Metastatic Lung Carcinoma in the Adrenal Gland (tissue), 1 donor: ENCODE data around the genes CAPSL, NADK2 and CPLANE1.

DNA sequence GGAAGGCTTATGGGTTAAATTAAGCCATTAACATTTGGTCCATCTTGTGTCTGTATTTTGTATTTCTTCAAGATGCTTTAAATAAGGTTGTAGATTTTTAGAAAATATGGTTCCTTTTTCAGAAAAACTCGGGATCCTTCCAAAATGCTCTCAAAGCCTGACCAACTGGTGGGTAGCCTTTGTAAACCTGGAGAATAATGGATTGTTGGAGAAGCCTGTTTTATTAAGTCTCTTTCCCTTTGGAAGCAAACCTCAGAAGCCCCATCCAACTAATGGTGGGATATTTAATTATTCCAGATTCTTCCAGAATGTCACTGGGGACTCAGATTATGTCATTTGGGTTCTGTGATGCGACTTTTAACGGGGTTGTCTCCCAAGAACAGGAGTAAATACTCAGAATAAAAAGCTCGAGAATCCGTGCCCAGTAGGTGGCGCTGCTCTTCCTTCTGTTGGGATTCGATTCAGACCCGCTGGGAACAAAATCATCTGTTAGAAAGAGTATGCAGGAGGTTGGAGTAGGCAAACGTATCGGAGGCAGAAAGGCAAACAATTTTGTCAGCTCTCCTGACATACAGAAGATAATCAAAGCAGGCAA, 170.1 kb upstream of the RAI14 start:
- PRO-cap, result no peak

- PRO-cap, result no peak
Measured at GRCh38 chr5:34586059-34586509, 70.0 kb upstream of the RAI14 start.

GRCh38 chr5:34930420-34930781, 1.0 kb downstream of the DNAJC21 start:
- PRO-cap, result bidirectional peak, plus-strand start at chr5:34930494, minus-strand start at chr5:34930302

- PRO-cap, result no peak
Measured at GRCh38 chr5:34944620-34945169, 15.3 kb downstream of the DNAJC21 start.

GRCh38 chr5:35188243-35188655, 42.0 kb downstream of the PRLR start:
- PRO-cap, result no peak

- PRO-cap, result no peak
Measured at GRCh38 chr5:35672933-35673554, 55.4 kb downstream of the SPEF2 start.

DNA sequence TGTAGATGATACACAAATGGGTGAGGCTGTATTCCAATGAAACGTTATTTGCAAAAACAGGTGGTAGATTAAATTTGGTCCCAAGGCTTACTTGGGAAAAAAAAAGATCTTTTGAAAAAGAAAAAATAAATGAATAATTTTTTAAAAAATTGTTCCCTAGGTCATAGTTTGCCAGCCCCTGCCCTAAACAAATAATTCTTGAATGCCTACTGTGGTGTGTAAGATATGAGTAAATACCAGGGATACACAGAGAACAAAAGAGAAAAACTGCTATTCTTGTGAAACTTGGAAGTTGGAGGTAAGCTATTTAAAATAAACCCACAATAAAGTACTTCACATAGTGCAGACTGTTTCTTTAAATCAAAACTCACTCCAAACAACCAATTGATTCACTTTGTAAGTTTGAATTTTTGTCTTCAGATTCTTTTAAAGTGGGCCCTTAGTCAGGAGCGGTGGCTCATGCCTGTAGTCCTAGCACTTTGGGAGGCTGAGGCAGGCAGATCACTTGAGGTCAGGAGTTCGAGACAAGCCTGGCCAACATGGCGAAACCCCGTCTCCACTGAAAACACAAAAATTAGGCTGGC, 727 bp upstream of the IL7R start:
- PRO-cap, result no peak

DNA sequence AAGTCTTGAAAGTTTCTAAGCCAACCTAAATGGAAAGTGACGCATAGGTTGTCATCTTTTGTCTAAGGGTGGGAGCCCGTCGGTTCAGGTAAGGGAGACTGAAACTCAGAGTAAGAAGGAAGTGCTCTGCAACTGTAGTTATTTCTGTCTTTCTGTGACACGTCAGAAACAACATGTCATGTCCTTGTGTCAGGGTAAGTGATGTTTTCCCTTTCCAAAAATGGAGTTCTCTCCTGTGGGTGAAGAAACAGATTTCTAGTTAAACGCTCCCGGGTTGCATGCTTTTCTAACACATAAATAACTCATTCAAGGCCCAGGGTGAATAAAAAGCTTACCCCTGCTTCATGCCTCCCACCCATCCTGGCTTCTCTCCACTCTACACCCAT, 33.6 kb downstream of the CAPSL start:
- PRO-cap, result no peak

- PRO-cap, result no peak
Measured at GRCh38 chr5:35938412-35939108, at the start of gene CAPSL. Gene CAPSL, minus strand, starts transcription at chr5:35938622.

DNA sequence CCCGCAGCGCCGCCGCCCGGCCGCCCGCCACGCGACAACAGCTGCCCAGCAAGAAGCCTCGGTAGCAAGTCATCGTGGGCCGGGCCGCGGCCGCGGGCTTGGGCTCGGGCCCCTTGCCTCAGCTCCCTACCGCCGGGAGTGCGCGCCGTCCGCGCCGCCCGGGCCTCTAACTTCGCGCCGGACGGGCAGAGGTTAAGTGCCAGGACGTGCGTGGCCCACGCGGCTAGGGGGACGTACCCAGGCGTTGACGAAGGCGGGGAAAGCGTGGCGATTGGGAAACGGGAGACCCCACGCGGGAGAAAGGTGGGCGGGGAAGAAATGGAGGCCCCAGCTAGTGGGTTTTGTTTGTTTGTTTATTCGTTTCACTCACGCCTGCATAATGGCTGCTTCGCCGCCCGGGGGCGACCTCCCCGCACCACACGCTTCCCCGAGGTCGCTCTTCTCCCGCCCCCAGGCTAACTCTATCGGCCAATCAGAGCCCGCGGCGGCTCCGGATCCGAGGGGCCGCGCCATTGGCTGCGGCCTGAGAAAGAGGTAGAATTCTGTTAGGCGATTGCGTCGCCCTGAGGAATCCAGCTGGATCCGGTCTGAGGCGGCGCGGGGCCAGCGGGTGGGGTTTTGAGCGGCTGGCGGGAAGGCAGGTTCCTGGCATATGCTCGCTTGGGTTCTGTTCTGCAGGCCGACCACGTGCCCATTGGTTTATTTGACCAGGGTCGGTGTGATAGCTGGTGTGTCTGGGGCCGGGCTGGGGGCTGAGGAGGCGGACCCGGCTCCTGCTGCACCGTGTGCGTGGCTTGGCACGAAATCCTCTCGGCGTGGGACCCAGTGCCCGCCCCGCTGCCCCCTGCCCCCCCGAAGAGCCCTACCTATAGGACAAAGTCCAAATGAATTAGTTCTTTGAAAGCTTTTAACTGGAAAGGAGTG, at the start of gene NADK2:
Gene NADK2, minus strand, starts transcription at position 200 of the 924 bp plus-strand sequence.
- PRO-cap, result bidirectional peak, plus-strand start at position 260 of the sequence, minus-strand start at position 160 of the sequence; bidirectional peak, plus-strand start at position 501 of the sequence, minus-strand start at position 463 of the sequence; bidirectional peak, plus-strand start at position 609 of the sequence, minus-strand start at position 525 of the sequence

DNA sequence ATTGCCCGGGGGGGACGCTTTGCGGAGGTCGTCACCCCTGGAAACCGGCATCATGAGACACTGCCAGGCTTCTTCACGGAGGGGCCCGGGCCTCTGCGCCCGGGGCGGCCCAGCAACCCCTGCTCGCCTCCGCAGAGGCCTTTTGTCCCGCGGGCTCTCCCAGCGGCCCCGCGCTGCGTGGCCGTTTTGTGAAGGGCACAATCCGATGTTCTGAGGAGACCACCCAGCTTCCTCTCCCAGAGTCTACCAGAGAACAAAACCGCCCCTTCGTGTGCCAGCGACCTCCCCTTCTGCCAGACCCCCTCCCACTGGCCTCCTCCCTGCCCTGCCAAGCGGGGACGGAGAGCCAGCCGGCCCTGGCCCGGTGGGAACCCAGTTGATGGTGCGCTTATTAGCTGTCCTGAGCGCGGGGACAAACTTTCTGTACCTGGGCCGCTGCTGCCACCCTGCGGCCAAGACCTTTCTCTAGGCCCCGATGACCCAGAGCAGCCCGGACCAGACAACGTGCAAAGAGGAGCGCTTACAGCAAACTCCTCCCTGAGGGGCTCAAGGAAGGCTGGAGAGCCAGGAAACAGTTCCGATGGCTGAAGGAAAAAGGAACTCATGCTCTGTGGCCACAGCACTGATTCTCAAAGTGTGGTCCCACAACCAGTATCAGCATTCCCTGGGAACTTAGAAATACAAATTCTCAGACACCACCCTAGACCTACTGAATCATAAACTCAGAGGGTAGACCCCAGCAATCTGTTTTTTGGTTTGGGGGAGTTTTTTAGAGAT, 86.7 kb downstream of the SLC1A3 start:
- PRO-cap, result no peak

GRCh38 chr5:36875752-36876143, 821 bp upstream of the NIPBL start:
- PRO-cap, result bidirectional peak, plus-strand start at chr5:36876027, minus-strand start at chr5:36875951

DNA sequence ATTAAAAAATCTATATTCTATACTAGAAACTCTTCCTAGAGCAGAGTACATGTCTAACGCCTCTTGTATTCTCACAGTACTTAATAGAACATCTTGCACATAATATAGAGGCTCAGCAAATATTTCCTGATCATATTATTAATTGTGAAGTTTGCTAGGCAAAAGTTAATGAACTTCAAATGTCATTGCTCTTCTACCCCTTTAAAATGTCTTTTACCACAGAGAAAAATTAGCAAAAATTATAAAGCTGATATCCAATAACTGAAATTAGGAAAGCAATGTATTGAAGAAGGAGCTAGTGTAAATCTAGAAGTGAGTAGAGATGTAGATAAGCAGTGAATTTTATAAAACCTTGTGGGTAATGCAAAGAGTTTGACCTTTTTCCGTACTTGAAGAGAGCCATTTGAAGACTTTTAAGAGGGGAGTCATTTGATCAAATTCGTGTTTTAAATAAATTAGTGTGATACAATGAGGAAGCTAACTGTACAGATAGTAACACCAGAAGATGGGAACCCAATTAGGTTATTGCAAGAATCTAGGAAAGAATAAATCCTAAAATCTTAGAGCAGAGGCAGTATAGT, 35.1 kb downstream of the NIPBL start:
- PRO-cap, result no peak

- PRO-cap, result no peak
Measured at GRCh38 chr5:36965981-36966873, 89.7 kb downstream of the NIPBL start.

GRCh38 chr5:37227196-37227858, 21.8 kb downstream of the CPLANE1 start:
- PRO-cap, result no peak

GRCh38 chr5:37248777-37249929, at the start of gene CPLANE1:
Gene CPLANE1, minus strand, starts transcription at chr5:37249376.
- PRO-cap, result bidirectional peak, plus-strand start at chr5:37249055, minus-strand start at chr5:37248927; bidirectional peak, plus-strand start at chr5:37249423, minus-strand start at chr5:37249370; bidirectional peak, plus-strand start at chr5:37249593, minus-strand start at chr5:37249605

DNA sequence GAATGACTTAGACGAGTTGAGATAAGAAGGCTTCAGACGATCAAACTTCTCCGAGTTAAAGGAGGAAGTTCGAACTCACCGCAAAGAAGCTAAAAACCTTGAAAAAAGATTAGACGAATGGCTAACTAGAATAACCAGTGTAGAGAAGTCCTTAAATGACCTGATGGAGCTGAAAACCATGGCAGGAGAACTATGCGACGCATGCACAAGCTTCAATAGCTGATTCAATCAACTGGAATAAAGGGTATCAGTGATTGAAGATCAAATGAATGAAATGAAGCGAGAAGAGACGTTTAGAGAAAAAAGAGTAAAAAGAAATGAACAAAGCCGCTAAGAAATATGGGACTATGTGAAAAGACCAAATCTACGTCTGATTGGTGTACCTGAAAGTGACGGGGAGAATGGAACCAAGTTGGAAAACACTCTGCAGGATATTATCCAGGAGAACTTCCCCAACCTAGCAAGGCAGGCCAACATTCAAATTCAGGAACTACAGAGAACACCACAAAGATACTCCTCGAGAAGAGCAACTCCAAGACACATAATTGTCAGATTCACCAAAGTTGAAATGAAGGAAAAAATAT, 144.6 kb downstream of the WDR70 start:
- PRO-cap, result no peak

GRCh38 chr5:37744420-37744941, 95.4 kb downstream of the GDNF start:
- PRO-cap, result no peak

- PRO-cap, result no peak
Measured at GRCh38 chr5:38542462-38543193, 13.8 kb downstream of the LIFR start.

GRCh38 chr5:38552718-38553544, 3.5 kb downstream of the LIFR start:
- PRO-cap, result no peak